Subcutaneous preadipocyte (primary cell): ENCODE data around the gene UNC13A.

DNA sequence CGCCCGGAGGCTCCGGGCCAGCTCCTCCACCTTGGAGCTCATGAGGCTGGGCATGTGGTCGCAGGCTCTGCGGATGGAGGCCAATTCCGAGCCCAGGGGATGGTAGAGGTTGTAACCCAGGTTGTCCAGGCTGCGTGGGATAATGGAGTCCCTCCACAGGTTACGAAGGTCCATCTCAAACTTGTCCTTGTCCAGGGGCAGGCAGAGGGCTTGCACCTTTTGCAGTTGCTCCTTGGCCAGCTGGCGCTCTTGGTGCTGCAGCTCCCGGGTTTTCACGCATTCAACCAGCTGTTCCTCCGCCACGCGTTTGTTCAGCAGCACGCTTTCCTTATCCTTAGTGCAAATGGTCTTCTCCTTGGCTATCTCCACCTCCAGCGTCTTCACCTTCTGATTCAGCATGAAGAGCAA is 11.5 kb downstream of the PLVAP start:
- CAGE, long polyA plus RNA, result no peak

DNA sequence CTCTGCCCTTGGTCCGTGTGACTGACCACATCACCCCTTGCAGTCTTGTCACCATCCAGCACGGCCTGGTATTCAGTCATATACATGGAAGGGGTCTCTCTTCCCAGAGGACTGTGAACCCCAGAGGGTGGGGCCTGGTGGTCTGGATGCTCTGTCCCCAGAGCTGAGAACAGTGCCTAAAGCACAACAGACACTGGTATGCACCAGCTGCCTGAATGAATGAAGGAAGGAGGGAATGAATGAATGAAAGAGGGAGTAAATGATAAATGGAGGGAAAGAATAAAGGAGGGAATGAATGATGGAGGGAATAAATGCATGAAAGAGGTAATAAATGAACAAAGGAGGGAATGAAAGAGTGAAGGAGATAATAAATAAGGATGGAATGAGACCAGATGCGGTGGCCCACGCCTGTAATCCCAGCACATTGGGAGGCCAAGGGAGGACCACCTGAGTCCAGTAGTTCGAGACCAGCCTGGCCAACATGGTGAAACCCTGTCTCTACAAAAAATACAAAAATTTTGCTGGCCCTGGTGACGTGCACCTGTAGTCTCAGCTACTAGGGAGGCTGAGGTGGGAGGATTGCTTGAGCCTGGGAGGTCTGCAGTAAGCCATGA is 13.7 kb downstream of the SLC27A1 start:
- CAGE, long polyA plus RNA, result no peak

- CAGE, long polyA plus RNA, result no peak
Measured at GRCh38 chr19:17688065-17688894, at the start of gene UNC13A. Gene UNC13A, minus strand, starts transcription at chr19:17688354.

- CAGE, long polyA plus RNA, result no peak
Measured at GRCh38 chr19:17830895-17831327, 9.6 kb upstream of the INSL3 start.

- CAGE, long polyA plus RNA, result no peak
Measured at GRCh38 chr19:17836553-17837166, 11.1 kb downstream of the JAK3 start.

- CAGE, long polyA plus RNA, result no peak
Measured at GRCh38 chr19:17846169-17846959, 1.4 kb downstream of the JAK3 start.

DNA sequence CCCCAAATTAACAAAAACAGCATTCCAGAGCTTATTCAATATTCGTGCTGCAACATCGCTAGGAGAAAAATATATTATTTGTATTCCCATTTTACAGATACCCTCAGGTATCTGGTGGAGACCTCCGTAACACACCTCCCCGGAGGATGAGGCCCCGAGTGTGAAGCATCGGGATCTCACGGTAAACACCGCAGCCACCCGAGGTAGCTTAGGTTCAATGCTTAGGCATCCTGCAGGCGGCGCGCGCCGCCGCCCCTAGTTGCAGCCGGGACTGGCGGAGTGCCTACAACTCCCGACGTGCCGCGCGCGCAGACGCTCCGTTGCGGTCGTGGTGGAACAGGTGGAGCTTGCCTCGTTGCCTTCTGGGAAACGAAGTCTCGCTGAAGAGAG is 335 bp upstream of the RPL18A start:
- CAGE, long polyA plus RNA, result no peak

GRCh38 chr19:17932418-17932792 is 410 bp upstream of the CCDC124 start:
- CAGE, long polyA plus RNA, result no peak

- CAGE, long polyA plus RNA, result no peak
Measured at GRCh38 chr19:17985241-17985459, 18.2 kb downstream of the KCNN1 start.

GRCh38 chr19:18119075-18120220 is 21.9 kb downstream of the MAST3 start:
- CAGE, long polyA plus RNA, result no peak

DNA sequence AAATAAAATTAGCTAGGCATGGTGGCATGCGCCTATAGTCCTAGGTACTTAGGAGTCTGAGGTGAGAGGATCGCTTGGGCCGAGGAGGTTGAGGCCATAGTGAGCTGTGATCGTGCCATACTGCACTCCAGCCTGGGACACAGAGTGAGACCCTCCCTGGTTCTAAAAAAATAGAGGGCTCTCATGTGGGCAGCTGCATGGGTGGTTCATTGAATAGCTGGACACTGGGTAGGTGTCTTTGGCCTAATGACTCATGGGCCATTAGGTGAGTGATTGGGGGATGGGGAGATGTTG is 6.7 kb upstream of the PIK3R2 start:
- CAGE, long polyA plus RNA, result no peak

DNA sequence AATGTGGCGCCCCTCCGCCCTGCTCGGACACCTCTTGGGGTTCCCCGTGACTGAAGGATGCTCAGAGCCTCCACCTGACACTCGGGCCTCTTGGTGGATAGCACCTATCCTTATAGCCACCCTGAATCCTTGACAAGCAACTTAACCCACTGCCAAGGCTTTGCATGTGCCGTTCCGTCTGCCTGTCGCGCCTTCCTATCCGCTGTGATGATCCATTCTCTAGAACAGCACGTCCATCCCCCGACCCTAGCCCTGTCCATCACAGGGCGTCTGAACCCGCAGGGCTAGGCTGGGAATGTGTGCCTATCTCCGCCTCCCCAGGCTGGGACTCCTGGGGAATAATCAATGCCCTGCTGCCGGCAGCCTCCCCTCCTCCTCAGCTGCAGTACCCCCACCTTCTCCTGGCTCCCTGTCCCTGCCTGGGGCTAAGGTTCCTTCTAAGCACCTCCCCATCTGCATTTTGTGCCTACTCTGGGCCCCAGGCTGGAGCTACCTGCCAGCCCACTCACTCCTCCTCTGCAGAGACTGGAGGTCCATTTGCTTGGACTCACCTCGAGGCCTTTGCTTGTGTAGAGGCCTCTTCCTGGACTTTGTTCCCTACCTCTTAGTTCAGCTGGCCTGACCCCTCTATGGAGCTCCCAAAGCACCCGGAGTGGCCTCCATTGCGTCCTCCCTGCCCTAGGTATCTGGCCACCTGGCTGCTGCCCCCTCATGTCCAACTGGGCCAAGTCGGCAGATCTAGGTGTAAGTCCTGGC is 1.2 kb downstream of the PIK3R2 start:
- CAGE, long polyA plus RNA, result no peak

DNA sequence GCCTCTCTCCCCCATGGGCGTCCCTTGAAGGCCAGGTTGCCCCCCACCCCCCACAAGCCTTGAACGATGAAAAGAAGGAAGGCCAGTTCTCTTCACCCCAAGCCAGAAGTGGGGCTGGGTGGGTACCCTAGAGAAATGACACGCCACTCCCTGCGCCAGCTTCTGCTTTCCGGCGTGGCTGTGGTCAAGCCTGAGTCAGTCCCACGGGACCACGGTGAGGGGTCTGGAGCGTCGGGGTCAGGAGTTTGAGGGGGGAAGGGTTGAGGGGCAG is 672 bp upstream of the IFI30 start:
- CAGE, long polyA plus RNA, result no peak

DNA sequence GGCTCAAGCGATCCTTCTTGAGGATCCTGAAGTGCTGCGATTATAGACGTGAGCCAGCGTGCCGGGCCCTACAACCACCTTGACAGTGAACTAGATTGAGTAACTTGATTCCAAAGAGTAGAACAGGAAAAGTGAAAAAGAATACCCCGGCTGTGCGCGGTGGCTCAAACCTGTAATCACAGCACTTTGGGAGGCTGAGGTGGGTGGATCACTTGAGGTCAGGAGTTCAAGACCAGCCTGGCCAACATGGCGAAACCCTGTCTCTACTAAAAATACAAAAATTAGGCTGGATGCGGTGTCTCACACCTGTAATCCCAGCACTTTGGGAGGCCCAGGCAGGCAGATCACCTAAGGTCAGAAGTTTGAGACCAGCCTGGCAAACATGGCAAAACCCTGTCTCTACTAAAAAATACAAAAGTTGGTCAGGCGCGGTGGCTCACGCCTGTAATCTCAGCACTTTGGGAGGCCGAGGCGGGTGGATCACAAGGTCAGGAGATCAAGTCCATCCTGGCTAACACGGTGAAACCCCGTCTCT is 5.6 kb downstream of the IFI30 start:
- CAGE, long polyA plus RNA, result no peak

- CAGE, long polyA plus RNA, result no peak
Measured at GRCh38 chr19:18262072-18262929, 12.0 kb downstream of the IQCN start.

GRCh38 chr19:18279310-18279913 is 2.0 kb downstream of the JUND start:
- CAGE, long polyA plus RNA, result no peak

GRCh38 chr19:18304426-18305001 is 18.4 kb downstream of the LSM4 start:
- CAGE, long polyA plus RNA, result no peak

DNA sequence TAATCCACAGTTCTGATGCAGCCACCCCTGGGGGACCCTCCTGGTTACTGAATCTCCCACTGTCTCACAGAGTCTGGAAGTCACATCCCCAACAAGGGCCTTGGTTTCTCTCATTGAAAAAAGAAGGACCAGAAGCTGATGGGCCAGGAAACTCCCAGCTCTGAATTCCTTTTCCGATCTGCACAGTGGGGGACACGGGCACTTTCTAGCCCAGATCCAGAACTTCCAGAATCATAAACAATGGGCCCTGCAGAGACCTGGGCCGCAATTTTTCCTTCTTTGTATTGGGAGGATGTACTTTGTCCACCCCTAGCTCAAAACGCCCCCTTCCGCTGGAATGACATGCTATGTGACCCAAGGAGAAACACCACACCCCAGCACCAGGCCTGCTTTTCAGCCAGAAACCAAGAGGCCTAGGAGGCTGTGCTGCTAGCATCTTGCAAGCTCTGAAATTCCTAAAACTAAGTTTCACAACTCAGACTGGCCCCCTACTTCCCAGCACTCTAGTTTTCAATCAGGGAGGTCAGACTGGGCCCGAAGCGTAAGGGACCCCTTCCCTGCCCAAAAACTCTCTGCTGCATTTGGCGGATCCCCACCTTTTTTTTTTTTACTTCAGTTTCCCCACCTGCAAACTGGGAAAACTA is 623 bp downstream of the LSM4 start:
- CAGE, long polyA plus RNA, result no peak

- CAGE, long polyA plus RNA, result no peak
Measured at GRCh38 chr19:18386750-18387058, 746 bp downstream of the GDF15 start.

DNA sequence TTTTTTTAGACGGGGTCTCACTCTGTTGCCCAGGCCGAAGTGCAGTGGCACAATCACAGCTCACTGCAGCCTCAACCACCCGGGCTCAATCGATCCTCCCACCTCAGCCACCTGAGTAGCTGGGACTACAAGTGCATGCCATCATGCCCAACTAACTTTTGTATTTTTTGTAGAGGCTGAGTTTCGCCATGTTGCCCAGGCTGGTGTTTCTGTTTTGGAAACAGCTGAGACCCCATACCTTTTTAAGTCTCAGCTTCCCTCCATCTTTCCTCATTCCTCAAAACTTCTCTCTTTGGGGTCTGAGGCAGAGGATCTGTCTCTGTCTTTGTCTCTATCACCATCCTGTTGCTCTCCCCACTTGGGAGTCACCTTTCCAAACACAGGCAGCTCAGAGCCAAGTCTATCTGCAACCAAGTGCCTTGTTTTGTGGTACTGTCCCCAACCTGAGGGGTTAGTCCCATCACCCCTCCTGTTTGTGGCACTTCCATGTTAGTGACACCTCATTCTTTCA is 3.5 kb downstream of the GDF15 start:
- CAGE, long polyA plus RNA, result no peak